ENCODE measurements around a stretch of chr1.

- PRO-cap = no peak
- RAMPAGE, long total RNA, 4 experiments = start-site peak on the minus strand in 2 of 4 experiments, at chr1:119918053-119918541 at its widest, 20 to 23 reads per replicate
These were observed 21.9 kb upstream of the ADAM30 start for GRCh38 chr1:119918122-119918635.

DNA sequence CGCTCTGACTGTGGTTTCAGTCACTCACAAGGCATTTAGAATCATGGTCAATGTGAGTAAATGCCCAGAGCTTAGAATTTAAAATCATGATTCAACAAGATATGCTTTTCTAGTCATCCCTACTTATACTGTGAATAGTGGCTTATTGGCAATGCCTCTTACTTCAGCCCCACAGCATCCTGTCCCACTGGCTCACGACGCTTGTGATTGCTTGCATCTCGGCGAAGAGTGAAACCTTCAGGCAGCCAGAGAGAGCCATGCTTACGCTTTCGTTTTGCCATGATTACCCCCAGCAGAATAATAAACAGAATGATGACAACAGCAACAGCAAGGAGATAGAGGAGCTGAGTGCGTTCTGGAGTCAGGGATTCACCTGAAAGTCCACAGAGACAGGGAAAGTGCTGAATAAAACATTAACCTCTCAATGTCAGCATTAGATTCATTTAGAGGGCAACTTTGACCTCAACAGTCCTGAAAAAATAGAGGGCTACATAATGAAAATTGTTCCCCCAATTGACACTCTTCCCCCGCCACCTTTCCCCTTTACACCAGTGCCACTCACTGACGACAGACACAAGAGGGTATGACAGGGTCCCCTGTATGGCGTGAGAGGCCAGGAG, 25.9 kb upstream of the ADAM30 start:
- PRO-cap = no peak
- RAMPAGE, long total RNA, 4 experiments = start-site peak on the minus strand in 1 of 4 experiments, centred at position 344 of the sequence, 27 reads per replicate

DNA sequence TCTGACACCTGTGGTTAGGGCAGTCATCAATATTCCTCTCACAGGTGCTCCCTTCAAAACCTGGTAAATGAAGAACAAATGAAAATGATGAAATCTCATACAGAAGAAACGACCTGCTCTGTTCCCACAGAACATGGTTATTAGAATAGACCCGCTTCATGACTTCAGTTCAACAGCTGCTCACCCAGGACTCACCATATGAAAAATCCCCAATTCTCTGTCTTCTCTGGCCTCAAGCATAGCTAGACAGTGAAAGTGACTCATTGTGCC, 82.5 kb downstream of the NOTCH2 start:
- PRO-cap = no peak
- RAMPAGE, long total RNA, 4 experiments = no peak in any of the 4 experiments

- PRO-cap = no peak
- RAMPAGE, long total RNA, 4 experiments = no peak in any of the 4 experiments
These were observed 51.2 kb downstream of the NBPF8 start for GRCh38 chr1:120465949-120466455.

DNA sequence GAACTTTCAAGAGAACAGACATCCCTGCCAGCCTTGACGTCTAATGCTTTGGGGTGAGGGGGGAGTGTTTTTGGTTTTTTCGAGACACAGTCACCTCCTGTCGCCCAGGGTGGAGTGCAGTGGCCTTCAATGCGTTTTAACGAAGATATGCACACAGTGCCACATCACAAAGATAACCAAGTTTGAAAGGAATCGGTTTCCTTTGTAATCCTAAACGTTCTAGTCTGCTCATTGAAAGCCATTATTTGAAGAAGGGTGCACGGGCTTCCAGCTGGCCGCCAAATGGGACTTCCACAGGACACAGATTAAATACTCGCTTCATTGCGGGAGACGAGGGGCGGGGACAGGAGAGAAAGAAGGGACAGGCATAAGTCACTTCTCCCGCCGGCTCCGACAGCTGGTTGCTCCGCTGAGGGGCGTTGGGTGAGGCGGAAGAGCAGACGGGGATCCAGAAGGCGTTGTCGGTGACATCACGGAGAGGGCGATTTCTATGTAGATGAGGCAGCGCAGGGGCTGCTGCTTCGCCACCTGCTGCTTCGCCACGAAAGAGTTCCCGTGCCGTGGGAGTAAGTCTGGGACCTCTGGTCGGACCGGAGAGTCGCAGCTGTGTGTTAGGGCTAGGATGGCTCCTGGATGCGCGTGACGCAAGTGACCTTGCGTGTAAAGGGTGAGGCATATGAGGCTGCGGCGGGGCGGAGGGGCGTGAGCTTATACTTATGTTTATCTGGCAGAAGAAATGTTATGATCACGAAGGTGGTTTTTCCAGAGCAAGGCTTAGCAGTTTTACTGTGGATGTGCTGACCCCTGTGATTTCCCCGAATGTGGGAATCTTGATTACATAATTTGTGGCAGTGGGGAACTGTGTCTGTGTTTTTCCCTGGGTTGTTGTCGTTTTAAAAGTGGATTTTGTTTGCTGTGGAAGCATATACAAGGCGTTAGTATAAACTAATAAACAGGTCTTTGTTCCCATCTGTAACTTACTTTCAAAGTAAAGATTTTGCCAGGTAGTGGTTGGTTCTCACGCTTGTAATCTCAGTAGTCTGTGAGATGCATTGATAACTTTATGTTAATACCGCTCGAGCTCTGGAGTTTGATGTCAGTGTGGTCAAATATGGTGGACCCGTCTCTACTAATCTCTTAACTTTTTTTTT, 52.7 kb downstream of the PPIAL4A start:
- PRO-cap = unidirectional peak, minus-strand start at position 425 of the sequence; bidirectional peak, plus-strand start at position 783 of the sequence, minus-strand start at position 595 of the sequence
- RAMPAGE, long total RNA, 4 experiments = no peak in any of the 4 experiments

GRCh38 chr1:121521967-121522246, 337.1 kb downstream of the SRGAP2C start:
- PRO-cap = no peak
- RAMPAGE, long total RNA, 4 experiments = no peak in any of the 4 experiments

DNA sequence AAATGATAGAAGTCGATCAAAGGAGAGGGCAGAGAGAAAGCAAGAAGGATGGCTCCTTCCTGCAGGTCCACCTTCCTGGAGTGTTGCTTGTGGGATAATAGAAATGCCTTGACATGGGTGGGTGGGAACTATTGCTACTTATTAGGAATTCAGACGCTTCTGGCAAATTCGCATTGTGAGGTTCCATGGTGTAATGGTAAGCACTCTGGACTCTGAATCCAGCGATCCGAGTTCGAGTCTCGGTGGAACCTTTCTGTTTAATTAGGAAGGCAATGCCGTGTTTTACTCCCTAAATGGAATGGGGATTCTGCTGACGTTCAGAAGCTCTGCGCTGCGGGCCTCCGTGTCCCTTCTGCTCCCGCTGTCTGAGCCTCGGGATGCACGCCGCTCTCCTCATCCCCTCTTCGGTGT, 214.5 kb downstream of the H3-7 start:
- PRO-cap = no peak
- RAMPAGE, long total RNA, 4 experiments = no peak in any of the 4 experiments

DNA sequence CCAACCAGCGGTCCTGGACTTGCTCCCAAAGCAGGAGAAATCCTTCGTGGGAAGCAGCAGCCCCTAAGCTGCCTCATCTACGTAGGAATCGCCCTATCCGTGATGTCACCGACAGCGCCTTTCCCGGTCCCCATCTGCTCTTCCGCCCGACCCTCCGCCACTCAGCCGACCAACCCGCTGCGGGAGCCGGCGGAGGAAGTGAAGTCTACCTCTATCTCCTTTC, 206.1 kb downstream of the H3-7 start:
- PRO-cap = no peak
- RAMPAGE, long total RNA, 4 experiments = no peak in any of the 4 experiments

- PRO-cap = no peak
- RAMPAGE, long total RNA, 4 experiments = no peak in any of the 4 experiments
These were observed 67.4 kb downstream of the H3-7 start for GRCh38 chr1:143838253-143838865.

DNA sequence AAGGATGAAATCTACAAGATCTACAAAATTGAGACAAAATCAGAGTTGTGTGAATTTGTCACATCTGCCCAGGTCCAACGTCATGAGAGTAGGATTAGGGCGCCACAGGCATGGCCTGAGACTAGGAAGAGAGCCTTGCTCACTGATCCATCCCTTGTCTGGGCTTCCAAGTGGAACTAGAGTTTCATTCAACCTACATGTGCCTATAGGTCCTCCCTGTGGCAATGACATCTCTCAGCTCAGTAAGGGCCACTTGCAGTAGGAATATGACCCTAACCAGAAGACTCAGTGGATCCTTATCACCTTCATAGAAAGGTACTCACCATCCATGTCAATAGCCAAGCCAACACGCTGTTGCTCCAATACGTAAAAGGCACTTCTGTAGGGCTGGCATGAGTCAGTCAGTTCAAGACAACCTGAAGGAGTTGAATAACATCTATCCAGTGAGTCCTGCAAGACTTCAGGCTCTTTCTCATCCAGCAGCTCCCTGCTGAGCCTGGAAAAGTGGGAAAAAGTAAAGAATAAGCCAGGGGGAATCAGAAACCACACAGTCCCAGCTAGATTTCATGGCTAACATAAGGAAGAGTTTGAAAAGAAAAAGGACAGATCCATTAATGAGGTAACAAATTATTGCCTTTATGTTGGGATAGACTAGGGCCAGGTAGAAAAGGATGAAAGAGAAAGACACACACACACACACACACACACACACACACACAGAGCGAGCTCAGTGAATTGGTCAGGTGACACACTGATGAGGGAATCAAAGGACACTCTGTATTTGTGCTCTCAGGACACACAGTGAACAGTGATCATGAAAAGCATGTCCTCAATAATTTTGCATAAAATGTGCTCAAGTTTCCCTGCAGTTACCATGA, 33.7 kb downstream of the NBPF15 start:
- PRO-cap = no peak
- RAMPAGE, long total RNA, 4 experiments = start-site peak on the minus strand in 2 of 4 experiments, centred at positions 359 to 507 of the sequence, 5 to 12 reads per replicate

- PRO-cap = no peak
- RAMPAGE, long total RNA, 4 experiments = start-site peak on the minus strand in 1 of 4 experiments, at chr1:144444032-144444465 at its widest, 5 reads per replicate
These were observed 17.5 kb downstream of the NBPF15 start for GRCh38 chr1:144443864-144444516.

DNA sequence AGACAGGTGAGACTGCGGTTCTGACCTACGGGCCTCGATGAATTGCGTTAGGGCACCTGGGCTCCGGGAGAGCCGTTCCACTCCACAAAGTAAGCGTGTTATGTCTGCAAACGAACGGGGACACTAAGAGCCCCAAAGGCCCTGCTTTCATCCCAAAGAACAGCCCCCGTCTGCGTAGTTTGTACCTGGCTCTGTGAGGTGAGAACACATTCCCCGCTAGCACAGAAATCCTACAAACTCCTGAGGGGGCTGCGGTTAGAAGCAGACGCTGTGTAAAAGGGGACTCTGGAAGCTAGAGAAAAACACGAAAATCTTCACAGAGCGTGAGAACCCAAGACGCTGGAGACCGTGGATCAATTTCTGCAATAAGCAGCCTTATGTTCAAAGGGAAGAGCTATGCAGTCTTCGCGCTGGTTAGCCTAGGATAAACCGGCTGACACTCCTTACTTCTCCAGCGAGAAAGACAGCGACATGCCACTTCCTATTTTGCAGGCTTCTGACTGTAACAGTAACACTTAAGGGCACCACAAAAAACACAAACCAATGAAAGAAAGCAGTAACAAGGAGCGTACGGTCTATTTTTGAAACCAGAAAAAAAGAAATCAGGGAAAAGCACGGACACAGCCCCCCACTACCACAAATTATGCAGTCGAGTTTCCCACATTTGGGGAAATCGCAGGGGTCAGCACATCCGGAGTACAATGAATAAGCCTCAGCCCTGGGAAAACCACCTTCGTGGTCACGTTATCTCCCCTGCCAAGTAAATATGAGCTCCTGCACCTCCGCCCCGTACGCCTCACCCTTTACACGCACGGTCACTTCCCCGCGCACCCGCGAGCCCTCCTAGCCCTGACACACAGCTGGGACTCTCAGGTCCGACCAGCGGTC, 41.3 kb upstream of the PPIAL4F start:
- PRO-cap = bidirectional peak, plus-strand start at position 543 of the sequence, minus-strand start at position 488 of the sequence; bidirectional peak, plus-strand start outside the sequence, minus-strand start at position 755 of the sequence
- RAMPAGE, long total RNA, 4 experiments = no peak in any of the 4 experiments

DNA sequence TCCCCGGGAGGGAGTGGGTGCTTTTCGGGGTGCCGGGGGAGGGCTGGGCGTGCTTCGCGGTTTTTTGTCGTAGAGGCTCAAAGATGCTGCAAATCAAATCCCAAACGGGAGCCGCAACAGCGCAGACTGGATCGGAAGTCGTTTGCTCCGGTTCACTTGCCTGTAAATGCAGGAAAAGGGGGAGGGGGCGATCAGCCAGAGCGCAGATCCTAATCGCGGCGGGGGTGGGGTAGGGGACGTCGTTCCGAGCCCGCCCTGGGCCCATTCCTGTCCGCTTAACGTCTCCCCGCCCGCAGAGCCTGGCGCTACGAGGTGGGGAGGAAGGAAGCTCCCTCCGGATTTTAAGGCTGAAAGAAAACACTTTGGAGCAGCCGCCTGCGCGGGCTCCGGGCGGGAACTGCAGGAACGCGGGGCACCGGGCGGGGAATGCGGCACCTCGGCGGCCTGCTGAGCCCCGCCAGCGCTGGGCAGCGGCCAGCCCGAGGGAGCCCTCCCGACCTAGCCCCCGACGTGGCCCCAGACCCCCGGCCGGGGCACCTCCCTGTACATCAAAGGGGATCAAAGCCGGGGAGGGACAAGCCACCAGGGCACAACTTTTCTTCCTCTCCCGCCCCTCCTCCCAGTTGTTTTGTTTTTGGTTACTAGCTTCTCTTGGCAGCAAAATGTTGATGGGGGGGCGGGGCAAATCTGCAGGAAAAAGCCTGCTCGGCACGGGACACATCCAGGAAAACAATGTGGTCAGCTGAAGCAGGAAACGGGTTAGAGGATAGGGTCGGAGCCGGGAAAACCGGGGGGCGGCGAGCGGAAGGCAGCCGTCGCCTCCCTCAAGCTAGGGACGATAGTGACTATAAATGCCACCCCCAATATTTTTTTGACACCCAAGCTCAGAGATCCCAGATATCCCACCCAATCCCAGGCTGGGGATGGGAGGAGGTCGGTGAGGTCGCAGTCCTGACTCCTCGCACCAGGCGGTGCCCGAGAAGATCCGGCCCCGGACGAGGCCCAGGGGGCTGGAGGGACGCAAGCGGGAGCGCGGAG, 1.5 kb downstream of the SRGAP2B start:
- PRO-cap = bidirectional peak, plus-strand start at position 657 of the sequence, minus-strand start at position 399 of the sequence
- RAMPAGE, long total RNA, 4 experiments = no peak in any of the 4 experiments

DNA sequence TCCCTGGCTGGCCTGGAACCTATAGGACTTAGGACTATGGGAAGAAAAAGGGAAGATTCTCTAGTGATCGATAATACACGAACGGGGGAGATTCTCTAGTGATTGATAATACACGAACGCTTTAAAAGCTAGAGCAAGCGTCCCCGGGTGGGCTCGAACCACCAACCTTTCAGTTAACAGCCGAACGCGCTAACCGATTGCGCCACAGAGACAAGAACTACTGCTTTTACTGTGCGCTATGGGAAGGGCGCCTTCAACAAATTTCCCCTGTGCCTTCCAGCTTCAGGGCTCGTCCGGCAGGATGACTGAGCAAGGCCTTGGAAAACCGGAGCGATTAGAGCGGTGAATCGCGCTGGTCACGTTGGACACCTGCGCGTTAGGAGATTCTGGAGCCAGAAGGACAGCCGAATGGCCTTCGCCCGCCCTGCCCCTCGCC, 49.9 kb upstream of the NBPF20 start:
- PRO-cap = no peak
- RAMPAGE, long total RNA, 4 experiments = no peak in any of the 4 experiments

DNA sequence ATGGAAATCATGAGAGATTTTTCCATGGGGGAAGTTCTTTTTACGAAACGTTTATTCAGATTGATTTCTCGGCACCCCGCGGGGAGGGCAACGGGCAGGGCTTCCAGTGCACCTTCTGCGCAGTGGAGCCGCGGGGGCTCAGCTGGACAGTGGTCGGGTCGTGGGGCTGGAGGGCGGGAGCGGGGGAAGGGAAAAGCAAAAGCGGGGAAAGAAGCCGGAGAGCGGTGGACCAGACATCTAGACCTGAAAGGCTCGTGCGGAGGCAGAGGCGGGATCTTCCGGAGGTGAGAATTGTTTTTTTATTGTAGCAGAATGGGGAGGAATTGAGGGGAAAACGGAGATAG, 50.6 kb upstream of the NBPF20 start:
- PRO-cap = no peak
- RAMPAGE, long total RNA, 4 experiments = no peak in any of the 4 experiments

DNA sequence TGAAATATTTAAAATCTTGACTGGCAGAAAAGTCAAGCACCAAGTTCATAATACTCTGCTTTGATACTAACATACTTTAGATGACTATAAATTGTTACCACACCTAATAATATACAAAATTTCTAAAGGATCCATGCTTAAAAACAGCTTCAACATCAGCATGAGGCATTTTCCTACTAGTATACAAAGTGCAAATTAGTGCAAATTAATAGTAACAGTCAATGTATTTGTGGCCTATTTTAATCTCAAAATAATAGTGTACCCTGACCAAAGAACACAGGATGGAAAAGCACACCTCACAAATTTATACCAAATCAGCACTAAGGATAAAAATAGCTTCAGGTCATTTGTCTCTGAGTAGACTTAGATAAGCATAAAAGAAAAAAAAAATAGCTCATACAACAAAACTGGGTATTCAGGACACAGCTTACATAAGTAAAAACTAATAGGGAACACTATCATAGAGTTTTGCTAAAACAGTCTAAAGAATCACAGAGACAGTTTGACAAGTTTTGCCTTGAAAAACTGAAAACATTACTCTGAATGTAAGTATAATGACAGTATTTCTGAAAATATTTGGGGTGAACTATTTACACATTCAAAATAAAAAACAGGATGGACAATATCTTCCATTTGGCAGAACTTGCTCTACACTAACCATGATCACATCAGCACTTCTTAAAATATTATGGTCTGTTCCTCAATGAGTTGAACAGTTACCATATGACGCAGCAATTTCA, 46.5 kb downstream of the RNF115 start:
- PRO-cap = no peak
- RAMPAGE, long total RNA, 4 experiments = no peak in any of the 4 experiments

DNA sequence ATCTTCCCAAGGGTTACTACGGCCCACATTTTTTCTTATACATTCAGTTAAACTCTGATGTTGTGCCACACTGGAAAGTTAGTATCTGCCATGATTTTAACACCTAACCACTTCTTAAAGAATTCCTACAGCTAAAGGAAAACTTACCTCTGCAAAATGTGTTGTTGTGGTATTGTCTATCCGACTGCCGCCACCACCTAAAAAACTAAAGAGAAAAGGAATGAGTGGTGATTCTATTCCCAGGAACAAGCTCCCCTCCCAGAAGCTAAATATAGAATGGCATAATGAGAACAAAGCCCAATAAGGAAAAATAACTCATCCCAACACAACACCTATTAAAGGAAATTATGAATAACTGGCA, 39.5 kb downstream of the RNF115 start:
- PRO-cap = no peak
- RAMPAGE, long total RNA, 4 experiments = start-site peak on the minus strand in 1 of 4 experiments, centred at position 200 of the sequence, 22 reads per replicate

DNA sequence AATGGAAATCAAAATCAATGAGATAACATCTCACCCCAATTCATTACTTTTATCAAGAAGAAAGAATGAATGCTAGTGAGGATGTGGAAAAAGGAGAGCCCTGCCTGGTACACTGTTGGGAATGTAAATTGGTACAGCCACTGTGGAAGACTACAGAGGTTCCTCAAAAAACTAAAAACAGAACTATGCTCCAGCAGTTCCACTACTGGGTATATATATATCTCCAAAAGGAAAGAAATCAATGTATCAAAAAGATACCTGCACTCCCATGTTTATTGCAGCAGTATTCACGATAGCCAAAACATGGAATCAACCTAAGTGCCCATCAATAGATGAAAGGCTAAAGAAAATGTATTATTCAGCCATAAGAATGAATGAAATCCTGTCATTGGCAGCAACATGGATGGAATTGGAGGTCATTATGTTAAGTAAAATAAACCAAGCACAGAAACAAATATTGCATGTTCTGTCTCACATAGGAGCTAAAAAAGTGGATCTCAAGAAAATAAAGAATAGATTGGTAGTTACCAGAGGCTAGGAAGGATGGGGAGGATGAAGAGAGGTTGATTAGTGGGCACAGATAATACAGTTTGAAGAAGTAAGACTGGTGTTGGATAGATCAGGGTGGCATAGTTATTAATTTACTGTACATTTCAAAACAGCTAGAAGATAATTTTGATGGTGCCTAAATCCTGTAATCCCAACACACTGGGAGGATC, 1.3 kb upstream of the NUDT17 start:
- PRO-cap = no peak
- RAMPAGE, long total RNA, 4 experiments = no peak in any of the 4 experiments

GRCh38 chr1:145879698-145880208, 5.9 kb downstream of the ANKRD35 start:
- PRO-cap = no peak
- RAMPAGE, long total RNA, 4 experiments = no peak in any of the 4 experiments

- PRO-cap = bidirectional peak, plus-strand start at chr1:145962087, minus-strand start at chr1:145961993
- RAMPAGE, long total RNA, 4 experiments = no peak in any of the 4 experiments
These were observed 2.6 kb downstream of the ANKRD34A start for GRCh38 chr1:145961587-145962321.